ENCODE measurements around a stretch of chr2.

- RRBS, result no CpG with 5 or more reads among the region's 7 CpGs
Measured at GRCh38 chr2:85369459-85370012, 15.0 kb downstream of the ELMOD3 start.

DNA sequence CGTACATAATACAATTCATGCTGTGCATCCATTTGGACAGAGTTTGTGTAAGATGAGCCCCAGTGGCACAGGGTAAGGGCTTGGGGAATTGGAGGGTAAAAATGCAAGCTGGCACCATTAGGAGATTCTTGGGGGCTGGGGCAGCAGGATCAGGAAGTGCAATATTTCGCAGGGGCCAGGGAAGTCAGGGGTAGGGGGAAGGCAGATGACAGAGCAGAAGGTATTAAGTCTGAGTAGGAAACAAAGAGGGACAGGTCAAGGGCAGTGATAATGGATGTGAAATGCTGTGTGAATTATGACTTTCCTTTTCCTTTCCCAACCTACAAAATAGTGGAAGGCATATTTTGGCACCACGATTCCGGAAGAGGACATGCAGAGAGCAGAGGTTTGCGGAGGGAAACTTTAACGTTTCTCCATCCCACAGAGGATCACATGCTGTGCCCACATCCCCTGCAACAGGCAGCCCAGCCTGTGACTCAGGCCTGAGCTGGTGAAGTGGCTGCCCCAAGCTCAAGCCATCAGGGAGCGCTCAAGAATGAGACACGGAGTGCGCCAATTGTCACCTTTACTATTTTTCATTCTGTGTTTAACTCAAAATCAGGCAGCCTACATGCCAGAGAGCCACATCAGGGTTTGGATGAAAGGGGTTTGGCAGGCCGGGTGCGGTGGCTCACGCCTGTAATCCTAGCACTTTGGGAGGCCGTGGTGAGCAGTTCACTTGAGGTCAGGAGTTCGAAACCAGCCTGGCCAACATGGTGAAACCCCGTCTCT lies 4.6 kb downstream of the CAPG start:
- RRBS, result no CpG with 5 or more reads among the region's 15 CpGs

- RRBS, result no CpG with 5 or more reads among the region's 15 CpGs
Measured at GRCh38 chr2:85428134-85429256, 10.0 kb downstream of the SH2D6 start.

DNA sequence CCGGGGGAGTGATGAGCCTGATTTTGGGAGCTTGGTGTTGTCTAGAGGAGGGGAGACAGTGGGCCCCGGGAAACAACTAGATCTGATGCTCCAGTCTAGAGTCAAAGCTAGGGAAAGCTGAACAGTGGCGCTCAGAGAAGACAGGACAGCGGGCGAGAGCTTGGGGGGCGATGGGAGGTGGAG lies 18.7 kb downstream of the SH2D6 start:
- RRBS, result 91% methylated on average over 2 of the region's 6 CpGs

DNA sequence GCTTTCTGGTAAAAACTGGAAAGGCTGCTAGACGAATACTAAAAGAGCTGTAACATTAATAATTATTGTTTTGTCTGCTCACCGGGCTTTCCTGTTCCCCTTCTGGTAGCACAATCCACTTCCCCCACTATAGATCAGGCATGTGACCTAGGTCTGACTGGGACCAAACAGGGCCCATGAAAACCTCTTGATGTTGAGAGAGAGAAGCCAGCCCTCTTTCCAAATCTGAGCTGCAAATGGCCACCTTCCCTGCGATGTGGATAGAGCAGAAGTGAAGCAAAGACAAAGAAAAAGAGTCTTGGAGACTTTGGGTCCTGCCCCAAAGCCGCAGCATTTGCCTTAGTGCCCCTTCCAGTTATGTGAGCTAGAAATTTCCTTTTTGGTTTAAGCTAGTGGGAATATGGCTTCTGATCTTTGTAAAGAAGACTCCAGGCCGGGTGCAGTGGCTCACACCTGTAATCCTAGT lies 23.4 kb downstream of the SH2D6 start:
- RRBS, result no CpG with 5 or more reads among the region's 5 CpGs

GRCh38 chr2:85457988-85458644 lies 39.6 kb downstream of the SH2D6 start:
- RRBS, result no CpG with 5 or more reads among the region's 10 CpGs

- RRBS, result no CpG with 5 or more reads among the region's 3 CpGs
Measured at GRCh38 chr2:85475943-85476451, 57.5 kb downstream of the SH2D6 start.

- RRBS, result 2% methylated on average over 23 of the region's 52 CpGs
Measured at GRCh38 chr2:85538235-85538983, 559 bp upstream of the MAT2A start.

- RRBS, result no CpG with 5 or more reads among the region's 2 CpGs
Measured at GRCh38 chr2:85540870-85541561, 2.0 kb downstream of the MAT2A start.

DNA sequence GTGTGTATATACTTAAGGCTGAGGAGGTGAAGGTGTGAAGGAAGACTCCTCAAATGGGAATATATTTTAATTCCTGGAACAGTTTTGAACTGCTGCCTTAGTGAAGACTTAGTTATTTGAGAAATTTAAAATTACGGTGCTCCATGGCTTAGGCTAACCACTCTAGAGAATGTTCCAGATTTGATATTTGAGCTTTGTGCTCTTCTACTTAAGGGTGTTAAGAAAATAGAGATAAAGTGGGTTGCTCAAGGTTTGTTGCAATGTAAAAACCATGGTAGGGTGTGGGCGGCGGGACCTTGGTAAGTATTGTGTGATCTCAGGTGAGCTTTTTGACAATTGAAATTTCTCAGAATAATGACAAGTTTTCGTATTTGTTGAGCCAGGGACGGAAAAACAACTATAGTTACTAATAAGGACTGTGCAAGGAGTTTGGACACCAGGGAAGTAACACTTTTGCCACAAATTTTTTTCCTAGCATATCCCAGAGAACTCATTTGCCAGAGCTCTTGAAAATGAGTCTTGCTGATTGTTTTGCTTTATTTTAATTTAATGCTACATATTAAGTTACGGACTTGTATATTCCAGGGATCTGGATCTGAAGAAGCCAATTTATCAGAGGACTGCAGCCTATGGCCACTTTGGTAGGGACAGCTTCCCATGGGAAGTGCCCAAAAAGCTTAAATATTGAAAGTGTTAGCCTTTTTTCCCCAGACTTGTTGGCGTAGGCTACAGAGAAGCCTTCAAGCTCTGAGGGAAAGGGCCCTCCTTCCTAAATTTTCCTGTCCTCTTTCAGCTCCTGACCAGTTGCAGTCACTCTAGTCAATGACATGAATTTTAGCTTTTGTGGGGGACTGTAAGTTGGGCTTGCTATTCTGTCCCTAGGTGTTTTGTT lies 4.4 kb downstream of the MAT2A start:
- RRBS, result no CpG with 5 or more reads among the region's 7 CpGs

- RRBS, result no CpG with 5 or more reads among the region's 23 CpGs
Measured at GRCh38 chr2:85577720-85578784, 666 bp downstream of the VAMP8 start.

GRCh38 chr2:85605441-85606688 lies 3.4 kb upstream of the TMEM150A start:
- RRBS, result no CpG with 5 or more reads among the region's 12 CpGs

DNA sequence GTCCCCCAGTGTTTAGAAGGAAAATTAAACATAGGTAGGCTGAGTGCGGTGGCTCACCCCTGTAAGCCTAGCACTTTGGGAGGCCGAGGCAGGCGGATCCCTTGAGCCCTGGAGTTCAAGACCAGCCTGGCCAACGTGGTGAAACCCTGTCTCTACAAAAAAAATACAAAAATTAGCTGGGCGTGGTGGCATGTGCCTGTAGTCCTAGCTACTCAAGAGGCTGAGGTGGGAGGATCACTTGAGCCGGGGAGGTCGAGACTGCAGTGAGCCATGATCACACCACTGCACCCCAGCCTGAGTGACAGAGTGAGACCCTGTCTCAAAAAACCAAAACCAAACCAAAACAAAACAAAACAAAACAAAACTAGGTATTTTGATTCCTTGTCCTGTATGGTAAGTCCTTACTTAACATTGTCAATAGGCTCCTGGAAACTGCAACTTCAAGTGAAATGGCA lies 20.3 kb downstream of the GNLY start:
- RRBS, result no CpG with 5 or more reads among the region's 7 CpGs

- RRBS, result 93% methylated on average over 4 of the region's 25 CpGs
Measured at GRCh38 chr2:85758070-85759443, 4.8 kb downstream of the ATOH8 start.

DNA sequence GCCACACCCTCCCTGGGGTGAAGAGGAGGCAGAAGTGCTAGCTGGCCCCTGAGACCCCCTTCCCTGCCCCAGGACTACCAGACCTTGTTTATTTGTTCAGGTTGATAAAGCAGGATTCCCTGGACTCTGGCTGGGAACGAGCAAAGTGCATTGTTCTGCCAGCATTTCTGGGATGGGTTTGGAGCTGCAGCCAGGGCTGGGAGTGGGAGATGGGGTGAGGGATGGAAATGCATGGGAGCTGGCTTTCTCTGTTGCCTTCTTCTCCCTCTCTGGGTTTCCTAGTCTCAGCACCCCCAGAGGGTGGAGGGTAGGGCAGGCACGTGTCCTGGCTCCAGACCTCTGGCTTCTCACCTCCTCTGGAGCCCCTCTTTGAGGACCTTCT lies 7.9 kb downstream of the ATOH8 start:
- RRBS, result no CpG with 5 or more reads among the region's 2 CpGs

- RRBS, result no CpG with 5 or more reads among the region's 6 CpGs
Measured at GRCh38 chr2:85774470-85775174, 20.8 kb downstream of the ATOH8 start.

GRCh38 chr2:85799011-85800123 lies 45.6 kb downstream of the ATOH8 start:
- RRBS, result no CpG with 5 or more reads among the region's 13 CpGs

DNA sequence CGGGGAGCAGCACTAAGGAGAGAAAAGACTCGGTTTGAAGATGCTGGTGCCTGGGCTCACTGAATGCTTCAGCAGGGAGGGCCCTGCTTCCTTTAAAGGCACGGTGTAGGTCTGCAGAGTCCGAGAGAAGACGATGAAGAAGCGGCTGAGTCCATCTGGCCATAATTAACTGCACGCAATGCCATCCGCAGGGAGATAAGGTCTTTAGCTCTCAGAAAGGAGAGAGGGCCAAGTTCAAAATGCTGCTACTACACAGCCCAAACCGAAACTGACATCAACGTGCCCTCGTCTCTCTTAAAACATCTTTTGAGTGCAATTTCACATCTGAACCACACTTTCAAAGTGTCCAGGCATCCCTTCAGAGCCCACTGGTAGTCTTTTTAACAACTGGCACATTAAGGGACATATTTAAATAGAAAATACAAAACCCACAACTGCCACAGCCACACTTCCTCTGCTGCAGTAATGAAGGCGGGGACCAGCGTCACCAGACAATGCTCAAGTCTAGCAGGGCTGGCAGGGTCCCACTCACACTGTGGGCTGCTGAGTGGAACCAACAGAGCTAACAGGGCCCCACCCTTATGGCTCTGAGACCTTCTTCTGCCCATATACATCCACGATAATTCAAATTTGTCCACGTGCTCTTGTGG lies 35.8 kb downstream of the ST3GAL5 start:
- RRBS, result no CpG with 5 or more reads among the region's 15 CpGs

DNA sequence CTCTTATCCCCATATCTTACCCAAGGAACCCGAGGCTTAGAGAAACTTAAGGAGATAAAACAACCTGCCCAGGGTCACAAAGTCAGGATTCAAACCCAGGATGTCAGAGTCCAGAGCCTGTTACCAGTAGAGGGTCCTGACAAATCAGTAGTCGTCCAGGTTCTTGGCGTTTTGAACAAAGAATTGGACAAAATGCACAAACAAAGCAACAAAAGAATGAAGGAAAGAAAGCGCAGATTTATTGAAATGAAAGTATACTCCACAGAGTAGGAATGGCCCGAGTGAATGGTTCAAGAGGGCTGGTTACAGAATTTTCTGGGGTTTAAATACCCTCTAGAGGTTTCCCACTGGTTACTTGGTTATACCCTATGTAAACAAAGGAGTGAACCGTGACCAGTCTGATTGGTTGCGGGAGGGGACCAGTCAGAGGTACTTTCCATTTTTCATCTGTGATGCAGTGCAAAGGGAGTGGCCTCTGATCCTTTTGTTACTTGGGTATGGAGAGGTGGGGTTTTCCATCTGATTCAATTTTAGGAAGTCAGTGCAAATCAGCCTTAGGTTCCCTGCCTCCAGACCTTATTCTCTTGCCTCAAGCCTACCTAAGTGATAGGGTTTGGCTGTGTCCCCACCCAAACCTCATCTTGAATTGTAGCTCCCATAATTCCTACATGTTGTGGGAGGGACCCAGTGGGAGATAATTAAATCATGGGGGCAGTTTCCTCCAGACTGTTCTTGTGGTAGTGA lies 5.7 kb upstream of the ST3GAL5 start:
- RRBS, result no CpG with 5 or more reads among the region's 7 CpGs

GRCh38 chr2:86000266-86000660 lies 105.4 kb downstream of the POLR1A start:
- RRBS, result no CpG with 5 or more reads among the region's 5 CpGs